Endometrial microvascular endothelial cells (primary cell): ENCODE measurements around the genes IGSF8, PEX19, SLAMF1 and FCER1G.

GRCh38 chr1:160096504-160097182, 1.8 kb downstream of the IGSF8 start:
- RAMPAGE, long total RNA = no peak

DNA sequence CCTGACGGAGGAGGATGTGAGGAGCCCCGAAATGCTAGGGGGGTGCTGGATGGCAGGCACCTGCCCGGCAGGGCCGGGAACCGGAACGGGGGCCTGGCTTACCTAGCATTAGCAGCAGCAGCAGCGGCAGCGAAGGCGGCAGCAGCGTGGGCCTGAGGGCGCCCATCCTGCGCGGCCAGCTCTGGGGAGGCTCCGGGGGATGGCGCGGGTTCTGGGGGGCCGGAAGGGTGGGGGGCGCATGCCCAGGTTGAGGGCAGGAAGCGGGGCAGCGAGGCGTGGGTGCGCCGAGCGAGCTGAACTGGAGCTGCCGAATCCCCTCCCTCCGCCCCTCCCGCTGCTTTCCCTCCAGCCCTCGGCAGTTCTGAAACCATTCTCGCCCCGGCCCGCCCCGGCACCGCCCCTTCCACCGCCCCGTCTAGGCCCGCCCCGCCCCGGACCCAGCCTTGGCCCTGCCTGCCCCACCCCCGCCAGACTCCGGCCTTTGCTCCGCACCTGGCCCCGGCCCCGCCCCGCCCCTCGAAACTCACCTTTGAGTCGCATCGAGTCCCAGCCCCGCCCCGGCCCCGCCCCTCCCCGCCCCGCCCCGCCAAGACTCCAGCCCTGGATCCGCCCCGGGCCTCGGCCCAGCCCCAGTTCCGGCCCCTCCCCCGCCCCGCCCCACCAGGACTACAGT, at the start of gene IGSF8:
Gene IGSF8, minus strand, starts transcription at position 313 of the 673 bp plus-strand sequence.
- RAMPAGE, long total RNA = no peak

DNA sequence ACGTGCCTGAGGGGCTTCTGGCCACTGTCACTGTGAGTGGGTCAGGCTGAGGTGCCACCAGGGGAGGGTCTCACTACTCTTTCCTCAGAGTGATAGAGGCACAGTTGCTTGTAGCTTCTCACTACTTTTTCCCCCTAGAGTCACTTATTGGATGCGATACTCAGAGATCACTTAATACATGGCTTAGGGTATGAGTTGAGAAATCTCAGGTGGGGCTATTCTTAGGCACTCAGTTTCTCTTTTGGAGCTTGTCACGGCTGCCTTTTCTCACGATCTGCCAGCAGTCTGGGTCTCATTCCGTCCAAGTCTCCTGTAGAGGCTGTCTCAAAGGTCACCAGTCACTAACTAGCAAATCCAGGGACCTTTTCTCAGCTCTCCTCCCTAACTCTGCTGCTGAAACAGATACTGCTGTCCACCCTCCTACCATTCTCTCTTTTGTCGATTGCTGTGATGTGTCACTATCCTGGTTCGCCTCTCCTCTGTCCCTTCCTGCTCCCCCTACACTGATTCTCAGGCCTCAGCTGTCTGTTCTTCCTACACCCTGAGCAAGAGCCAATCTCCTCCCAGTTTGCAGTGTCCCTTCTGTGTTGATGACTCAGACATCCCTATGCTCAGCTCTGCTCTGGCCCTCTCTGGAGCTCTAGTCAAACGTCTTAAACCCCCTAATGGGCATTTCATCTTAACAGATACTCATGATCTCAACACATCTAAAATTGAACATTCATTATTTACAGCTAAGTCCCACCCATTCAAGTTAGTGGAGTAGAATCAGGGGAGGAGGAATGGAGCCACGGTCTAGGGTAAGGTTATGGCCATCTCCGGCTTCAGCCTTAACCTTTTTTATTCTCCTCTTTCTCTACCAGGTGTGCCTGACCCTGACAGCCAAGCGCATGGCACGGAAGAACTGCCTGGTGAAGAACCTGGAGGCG, 12.5 kb downstream of the ATP1A2 start:
- RAMPAGE, long total RNA = no peak

DNA sequence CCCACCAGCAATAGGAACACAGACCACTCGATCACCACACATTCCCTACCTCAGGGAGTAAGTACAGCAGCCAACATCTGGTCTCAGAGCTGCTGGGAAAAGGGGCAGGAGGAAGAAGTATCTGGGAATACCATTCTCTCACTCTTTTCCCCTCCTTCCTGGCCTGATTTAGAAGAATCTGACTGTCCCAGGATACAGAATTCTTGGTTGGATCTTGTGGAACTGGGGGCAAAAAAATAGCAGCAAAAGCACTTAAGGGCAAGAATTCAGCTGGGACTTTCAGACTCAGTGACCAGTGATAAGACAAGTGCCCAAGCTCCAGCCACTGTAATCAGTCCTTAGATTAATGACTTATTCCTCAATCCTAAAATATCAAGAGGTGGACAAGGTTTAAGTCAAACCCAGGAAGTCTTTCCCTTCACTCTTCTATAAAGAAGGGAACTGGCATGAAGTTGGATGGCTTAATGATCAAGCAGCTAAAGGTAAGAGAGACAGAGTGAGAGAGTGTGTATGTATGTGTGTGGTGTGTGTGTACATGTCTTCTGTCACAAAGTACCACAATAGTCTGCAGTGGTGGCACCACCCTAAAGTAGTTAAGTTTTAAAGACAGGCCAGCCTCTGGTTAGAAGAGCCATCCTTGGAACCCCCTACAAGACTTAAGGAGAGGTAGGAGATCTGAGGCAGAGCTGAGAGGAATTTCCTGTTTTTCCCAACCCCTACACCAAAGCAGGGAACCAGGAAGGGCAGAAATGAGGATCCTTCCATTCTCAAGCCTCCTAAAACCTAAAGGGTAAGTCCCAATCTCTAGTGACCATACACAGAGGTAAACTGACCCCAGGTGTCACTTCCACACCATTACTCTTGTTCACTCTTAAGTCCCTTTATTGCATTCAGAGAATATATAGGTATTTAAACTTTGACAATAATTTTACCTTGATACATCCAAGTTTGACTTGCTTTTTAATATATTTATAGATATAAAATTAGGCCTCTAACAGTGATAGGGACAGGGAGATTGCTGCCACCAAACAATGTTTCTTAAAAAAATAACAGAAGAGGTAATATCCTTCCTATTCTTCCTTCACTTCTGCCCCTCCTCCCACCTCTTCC, 11.0 kb downstream of the PEA15 start:
- RAMPAGE, long total RNA = no peak

- RAMPAGE, long total RNA = start-site peak on the minus strand at chr1:160285132-160285159, 91 and 128 reads in 2 replicates
Measured at GRCh38 chr1:160284563-160285605, at the start of gene PEX19. PEX19 (minus strand) TSS chr1:160285133.

DNA sequence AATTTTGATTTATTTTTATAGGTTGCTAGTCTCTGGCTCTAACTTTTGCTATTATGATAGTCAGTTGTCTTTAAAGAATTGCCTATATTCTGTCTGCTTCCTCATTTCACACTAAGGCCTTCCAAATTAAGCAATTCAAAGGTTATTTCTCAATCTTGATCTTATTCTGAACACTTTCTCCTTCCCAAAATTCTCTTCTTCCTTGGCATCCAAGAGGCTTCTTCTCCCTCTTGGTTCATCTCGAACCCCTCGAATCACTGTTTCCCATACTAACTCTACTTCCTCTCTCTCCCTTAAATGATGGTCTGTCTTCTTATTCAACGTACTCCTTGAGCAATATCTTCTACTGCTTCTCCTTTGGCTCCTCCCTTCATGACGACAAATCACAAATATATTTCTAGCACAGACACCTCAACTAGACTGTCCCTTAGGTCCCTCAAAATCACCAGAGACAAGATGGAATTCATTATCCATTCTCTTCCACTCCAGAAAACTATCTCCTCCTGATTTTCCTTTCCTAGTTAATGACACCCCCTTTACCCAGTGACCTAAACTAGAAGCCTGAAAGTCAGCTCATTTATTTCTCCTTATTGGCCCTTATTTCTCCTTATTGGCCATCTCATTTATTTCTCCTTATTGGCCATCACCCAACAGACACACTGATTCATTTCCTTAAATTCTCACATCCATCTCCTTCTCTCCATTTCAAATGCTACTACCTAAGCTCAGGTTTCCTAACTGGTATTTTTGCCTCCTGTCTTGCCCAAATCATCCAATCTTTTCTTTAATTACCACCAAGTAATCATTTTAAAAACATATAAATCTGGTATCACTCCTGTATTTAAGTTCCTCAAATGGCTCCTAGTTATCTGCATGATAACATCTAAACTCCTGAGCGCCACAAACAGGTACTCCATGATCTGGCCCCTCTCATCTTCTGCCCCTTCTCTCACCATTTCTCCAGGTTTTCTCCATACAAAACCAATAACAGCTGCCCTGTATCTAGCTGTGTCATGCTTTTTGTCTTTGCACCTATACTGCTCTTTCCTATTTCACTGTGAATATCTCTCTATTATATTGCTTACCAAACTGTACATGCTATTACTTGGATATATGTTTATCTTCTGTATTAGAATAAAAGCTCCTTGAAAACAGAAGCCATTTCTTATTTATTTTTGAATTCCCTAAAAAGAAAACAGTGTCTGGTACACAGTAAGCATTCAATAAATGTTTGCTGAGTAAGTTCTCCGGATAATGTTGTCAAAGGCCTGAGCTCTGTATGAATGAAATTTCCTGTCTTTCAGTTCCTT, 4.1 kb downstream of the COPA start:
- RAMPAGE, long total RNA = no peak

DNA sequence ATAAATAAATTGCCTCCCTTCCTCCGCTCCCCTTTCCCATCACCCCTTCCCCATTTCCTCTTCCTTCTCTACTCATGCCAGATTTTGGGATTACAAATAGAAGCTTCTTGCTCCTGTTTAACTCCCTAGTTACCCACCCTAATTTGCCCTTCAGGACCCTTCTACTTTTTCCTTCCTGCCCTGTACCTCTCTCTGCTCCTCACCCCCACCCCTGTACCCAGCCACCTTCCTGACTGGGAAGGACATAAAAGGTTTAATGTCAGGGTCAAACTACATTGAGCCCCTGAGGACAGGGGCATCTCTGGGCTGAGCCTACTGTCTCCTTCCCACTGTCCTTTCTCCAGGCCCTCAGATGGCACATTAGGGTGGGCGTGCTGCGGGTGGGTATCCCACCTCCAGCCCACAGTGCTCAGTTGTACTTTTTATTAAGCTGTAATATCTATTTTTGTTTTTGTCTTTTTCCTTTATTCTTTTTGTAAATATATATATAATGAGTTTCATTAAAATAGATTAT, 8.4 kb upstream of the NHLH1 start:
- RAMPAGE, long total RNA = no peak

- RAMPAGE, long total RNA = no peak
Measured at GRCh38 chr1:160362360-160362834, 4.5 kb upstream of the NHLH1 start.

GRCh38 chr1:160574935-160575925, 4.1 kb downstream of the CD84 start:
- RAMPAGE, long total RNA = no peak

DNA sequence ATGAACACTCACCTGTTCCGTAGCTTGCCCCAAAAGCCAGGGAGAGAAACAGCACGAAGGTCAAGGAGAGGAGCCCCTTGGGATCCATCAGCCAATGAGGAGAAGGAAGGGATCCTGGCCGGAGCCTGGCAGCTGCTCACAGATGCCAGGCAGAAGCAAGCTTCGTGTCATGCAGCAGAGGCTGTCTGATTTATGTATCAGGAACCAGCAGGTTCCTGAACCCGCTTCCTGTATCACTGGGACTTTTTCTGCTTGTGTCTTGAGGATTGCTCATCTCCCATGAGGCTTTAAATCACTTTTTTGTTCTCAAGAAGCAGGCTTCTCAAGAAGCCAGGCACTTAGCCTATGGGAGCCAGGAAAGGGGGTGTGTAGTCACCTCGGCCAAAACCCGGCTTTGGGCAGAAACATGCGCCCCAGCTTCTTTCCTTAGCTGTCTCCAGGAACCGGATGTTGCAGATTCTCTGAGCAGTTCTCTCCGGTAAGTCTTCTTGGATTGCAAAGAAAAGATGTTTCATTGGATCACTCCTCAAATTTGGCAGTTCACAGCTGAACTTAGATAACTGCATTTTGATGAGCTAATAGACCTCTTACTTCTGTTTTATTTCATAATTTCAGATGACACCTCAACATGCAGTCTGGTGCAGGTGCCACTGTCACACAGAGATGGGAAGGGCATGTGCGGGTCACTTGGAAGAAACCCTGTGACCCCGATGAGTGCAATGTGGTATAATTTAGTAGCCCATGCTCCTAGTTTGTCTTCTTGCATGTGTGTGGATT, at the start of gene SLAMF1:
Gene SLAMF1, minus strand, starts transcription at position 187 of the 777 bp plus-strand sequence.
- RAMPAGE, long total RNA = no peak

DNA sequence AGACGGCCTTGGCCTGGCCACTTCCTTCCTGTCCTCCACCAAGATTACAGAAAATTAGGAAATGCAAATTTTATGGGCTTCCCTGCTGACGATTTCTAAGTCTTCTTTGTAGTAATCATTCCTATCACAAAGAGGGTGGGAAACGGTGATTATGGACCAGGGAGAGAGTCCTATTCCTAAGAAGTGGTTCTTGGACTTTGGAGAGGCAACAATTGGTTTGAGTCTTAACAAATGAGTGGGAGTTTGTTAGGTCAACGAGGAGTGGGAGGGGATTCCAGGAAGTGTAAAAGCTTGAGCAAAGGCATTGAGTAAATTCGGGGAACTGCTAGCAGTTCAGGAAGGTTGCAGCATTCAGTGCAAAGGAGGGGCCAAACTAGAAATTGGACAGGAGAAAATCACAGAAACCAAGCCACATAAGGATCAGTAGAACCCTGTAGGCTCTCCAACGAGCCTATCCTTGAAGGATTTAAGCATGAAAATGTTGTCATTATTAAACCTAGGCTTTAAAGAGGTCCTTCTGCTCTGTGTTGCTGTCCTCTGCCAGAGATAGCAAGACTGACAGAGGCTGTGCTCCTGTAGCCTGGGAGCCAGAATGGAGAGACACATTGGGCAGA, 18.9 kb upstream of the SLAMF1 start:
- RAMPAGE, long total RNA = no peak

DNA sequence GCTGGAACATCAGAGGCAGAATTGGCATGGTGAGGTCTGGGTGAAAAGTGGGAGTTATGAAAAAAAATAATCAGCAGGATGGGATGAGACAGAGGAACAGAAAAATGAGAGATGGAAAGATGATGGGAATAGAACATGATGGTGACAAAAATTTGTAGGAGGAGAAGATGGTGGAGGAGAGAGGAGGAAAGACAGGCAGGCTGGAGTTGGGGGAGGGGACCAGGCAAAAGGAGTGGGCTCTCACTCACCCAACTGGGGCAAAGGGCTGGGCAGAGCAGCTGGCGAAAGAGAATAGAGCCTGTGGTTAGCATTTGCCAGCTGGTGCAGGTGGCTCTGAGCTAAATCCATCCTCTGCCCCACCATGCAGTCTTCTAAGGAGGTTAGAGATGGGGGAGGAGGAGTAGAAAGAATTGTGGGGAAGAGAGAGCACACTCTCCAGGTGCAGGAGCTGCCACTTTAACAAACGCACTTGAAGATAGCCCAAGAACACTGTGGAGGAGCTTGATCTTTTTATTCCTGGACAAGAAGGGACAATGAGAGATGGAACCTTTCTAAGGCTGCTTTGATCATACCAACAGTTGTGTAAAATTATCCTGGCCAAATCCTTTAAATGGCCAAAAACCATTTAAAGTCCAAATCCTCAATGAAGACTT, 27.6 kb upstream of the SLAMF1 start:
- RAMPAGE, long total RNA = no peak

- RAMPAGE, long total RNA = no peak
Measured at GRCh38 chr1:160707333-160708158, 4.1 kb downstream of the CD48 start.

DNA sequence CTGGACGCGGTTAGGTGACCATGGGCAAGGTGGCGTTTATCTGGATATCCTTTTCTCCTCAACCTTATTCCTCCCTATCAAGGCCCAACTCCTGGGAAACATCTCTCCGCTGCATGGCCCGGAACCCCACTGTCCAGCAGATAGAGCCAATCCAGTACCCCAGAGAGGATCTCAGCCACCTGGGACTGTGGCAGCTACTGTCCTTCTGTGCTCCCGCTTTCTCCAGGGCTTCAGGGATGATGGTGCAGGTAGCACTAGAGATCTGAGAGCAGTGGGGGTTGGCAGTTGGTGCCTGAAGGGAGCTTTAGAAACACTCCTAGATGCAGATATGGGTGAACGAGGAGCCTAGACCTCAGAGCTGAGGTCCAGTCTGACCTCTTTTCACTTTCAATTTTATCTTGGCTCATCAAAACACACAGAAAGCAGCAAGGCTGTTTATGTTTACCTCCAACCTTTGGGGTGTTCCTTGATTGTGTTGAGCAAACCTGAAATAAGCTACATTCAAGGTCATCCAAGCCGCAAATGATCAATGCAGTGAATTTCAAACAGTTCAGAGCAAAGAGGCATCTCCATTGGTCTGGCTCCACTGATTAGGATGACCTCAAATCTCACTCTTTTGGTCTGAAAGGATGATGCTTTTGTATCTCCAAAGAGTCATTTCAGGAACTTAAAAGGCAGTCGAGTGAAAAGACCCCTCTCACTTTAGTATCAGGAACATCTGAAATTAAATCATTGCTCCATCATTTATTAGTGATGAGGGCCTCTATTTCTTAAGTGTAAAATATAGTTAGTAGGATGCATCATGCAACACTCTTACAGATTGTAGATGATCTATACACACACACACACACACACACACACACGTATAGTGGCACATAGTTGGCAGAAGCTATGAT, 1.3 kb downstream of the LY9 start:
- RAMPAGE, long total RNA = no peak

DNA sequence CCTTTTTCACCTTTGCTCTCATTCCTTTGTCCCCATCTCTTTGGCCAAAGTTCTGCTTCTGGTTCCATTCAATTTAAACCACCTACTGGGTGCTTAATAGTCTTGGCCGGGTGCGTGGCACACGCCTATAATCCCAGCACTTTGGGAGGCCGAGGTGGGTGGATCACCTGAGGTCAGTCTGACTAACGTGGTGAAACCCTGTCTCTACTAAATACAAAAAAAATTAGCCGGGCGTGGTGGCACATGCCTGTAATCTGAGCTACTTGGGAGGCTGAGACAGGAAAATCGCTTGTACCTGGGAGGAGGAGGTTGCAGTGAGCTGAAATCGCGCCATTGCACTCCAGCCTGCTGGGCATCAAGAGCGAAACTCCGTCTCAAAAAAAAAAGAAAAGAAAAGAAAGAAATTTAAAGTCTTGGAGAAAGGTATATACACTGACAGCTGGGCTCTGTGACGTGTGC, 1.5 kb upstream of the F11R start:
- RAMPAGE, long total RNA = no peak

DNA sequence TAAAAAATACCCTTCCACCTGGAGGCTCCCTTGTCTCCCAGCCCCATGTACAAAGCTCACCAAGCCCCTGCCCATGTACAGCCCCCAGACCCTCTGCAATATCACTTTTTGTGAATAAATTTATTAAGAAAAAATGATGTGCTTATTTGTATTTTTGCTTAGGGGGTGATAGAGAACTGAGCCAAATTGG, 741 bp upstream of the PPOX start:
- RAMPAGE, long total RNA = no peak

DNA sequence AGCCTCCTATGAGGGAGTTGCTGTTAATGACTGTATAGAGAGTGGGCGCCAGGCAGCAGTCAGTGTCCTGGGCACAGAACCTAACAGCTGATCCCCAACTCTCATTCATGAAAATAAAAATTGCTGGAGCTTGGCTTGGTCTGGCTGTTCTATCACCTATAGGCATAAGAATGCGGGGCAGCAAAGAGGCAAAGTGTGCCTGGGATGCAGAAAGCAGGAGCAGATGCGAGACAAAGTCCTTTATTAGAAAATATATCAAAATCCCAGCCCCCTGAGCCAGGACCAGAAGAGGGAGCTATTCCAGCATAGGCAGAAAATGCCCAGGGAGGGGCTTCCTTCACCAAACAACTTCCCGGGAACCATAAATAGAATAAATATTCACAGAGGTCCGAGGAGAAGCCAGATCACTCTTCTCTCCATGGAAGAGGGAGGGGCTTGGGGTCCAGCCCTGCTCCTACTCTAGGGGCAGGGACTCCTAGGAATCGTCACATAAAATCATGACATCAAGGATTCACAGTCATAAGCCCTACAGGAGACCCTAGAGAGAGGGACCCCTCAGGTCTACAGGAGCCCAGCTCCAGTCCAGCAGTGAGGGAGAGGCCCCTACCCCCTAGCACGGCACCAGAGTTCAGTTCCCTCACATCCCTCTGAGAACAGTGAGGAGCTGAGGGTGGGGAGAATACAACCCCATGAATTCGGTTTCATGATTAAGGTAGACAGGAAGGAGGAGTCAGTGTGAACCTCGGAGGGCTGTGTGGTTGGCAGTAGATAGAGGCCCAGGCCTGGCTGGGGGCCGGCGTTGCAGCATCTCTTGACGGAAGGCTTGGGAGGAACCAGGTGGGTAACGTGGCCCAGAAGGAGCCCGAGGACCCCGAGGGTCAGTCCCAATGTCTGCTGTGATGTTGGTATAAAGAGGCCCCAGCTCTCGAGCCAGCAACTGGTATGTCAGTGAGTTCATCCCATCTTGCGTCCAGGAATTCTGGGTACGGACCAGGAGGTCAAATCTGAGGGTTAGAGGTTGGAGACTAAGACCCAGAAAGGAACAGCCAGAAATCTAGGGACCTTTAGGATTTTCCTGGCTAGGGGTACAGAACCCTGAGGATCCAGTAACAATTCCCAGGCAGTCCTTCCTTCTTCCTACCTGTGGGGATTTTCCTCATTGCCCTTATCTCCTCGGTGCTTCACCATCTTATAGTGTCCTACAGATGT, 5.3 kb downstream of the PPOX start:
- RAMPAGE, long total RNA = no peak

DNA sequence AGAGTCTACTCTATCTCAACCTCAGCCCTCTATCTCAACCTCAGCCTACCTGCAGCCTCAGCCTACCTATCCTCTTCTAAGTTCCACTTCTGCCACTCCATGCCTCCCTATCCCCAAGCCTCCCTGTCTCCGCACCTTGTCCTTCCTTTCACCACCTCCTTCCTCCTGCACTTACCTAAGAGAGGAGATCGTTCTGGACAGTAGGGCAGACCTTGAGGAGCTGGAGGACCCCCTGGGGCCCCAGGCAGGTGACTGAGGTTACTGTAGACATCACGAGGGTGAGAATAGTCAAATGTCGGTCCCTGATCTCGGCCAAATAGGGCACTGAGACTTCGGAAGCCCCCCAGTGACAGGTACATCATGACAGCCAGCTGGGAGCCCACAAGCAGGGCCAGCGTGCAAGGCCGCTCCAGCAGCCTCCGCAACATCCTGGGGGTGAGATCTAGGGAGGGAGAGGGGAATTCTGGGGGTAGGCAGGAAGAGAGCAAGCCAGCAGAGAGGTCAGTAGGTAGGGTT, 1.6 kb downstream of the B4GALT3 start:
- RAMPAGE, long total RNA = no peak

- RAMPAGE, long total RNA = no peak
Measured at GRCh38 chr1:161193942-161194401, 4.9 kb downstream of the ADAMTS4 start.

GRCh38 chr1:161215023-161215554, at the start of gene FCER1G:
FCER1G (plus strand) TSS chr1:161215295.
- RAMPAGE, long total RNA = no peak